AG04450 (cell line): ENCODE data around the genes SELENOM, SLC5A1, SLC5A4 and RFPL3.

DNA sequence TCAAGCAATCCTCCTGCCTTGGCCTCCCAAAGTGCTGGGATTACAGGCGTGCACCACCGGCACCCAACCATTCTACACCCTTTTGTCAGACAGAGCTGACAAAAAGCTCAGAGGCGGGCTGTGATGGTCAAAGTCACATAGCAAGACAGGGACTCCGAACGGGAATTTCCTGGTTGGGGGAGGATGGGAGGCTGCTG is 811 bp downstream of the SELENOM start:
- CAGE, long polyA plus RNA = no peak
- RRBS = no CpG with 5 or more reads among the region's 5 CpGs

DNA sequence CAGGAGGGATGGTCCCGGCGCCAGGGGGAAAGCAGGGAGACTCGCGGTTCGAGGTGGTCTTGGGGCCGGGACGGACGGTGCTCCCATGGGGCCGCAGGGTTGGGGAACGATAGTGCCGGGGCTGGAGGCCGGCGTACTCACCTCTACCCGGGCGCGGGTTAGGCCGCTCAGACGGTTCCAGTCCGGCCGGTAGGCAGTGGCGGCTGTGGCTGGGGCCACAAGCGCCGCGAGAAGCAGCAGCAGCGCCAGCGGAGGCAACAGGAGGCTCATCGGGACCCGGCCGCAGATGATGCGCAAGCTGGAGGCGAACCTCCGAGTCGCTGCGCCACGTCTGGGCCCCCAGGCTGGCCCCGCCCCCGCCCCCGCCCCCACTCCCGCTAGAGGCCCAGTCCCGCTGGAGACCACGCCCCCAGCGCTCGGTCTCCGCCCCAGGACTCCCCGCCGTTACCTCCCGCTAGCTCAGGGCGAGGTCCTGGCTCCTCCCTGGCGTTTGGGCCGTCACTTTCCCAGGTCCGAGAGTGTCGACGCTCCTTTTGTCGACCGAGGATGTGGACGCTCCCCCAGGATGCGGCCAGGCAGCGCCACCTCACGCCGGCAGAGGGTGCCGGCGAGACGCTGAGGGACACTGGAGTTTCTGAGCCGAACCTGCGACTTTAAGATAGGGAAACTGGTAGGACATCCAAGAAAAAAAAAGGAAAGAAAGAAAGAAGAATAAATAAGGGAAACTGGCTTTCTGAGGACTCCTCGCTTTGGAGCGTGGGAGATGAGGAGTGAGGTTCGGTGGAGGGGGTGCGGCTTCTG is at the start of gene SELENOM:
TSS of gene SELENOM (minus strand) at position 333 of the 801 bp plus-strand sequence.
- CAGE, long polyA plus RNA = start-site peak on the minus strand centred at position 304 of the sequence, 75 bp wide, 2,527 and 1,663 reads in 2 replicates
- RRBS = 9% methylated on average over 22 of the region's 69 CpGs

DNA sequence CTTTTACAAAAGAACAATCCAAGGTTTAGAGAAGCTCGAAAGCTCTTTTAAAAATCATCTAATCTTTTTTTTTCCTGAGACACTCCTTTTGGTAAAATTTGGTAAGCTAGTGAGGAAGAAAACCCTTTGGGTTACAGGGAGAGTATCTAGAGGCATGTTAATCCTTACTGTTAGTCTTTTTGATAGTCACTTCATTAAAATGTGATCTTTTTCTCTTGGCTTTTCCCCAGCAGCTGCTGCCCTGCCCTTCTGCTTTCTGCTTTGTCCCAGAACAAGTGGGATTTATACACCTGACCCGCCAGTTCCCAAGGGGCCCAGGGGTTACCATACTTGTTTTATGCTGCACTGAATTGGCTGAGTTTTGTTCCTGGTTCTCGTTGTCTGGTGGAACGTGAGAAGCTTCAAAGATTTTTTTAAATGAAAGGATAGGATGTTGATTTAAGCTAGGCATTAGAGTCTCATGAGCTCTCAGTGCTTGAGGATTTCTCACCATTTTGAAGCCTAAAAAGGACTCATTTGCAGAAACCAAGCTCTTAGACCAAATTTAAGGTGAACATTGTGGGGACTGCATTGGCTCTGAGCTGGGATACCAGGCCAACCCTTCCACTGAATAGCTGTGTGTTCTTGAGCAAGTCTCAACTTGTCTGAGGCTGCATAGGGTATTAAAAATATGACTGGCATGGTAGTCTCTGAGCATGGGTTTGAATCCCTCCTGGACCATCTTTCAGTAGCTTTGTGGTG is 6.5 kb downstream of the LIMK2 start:
- CAGE, long polyA plus RNA = no peak
- RRBS = no CpG with 5 or more reads among the region's 4 CpGs

DNA sequence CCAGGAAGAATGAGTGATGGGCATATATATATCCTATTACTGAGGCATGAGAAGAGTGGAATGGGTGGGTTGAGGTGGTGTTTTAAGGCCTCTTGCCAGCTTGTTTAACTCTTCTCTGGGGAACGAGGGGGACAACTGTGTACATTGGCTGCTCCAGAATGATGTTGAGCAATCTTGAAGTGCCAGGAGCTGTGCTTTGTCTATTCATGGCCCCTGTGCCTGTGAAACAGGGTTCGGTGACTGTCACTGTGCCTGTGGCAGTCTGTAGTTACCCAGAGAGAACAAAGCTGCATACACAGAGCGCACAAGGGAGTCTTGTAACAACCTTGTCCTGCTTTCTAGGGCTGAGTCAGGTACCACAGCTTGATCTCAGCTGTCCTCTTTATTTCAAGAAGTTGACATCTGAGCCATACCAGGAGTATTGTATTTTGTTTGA is 11.7 kb downstream of the LIMK2 start:
- CAGE, long polyA plus RNA = no peak
- RRBS = no CpG with 5 or more reads among the region's 3 CpGs

GRCh38 chr22:31243715-31244516 is 31.8 kb downstream of the LIMK2 start:
- CAGE, long polyA plus RNA = no peak
- RRBS = no CpG with 5 or more reads among the region's 6 CpGs

GRCh38 chr22:31288898-31289422 is 3.3 kb downstream of the PIK3IP1 start:
- CAGE, long polyA plus RNA = no peak
- RRBS = no CpG with 5 or more reads among the region's 3 CpGs

DNA sequence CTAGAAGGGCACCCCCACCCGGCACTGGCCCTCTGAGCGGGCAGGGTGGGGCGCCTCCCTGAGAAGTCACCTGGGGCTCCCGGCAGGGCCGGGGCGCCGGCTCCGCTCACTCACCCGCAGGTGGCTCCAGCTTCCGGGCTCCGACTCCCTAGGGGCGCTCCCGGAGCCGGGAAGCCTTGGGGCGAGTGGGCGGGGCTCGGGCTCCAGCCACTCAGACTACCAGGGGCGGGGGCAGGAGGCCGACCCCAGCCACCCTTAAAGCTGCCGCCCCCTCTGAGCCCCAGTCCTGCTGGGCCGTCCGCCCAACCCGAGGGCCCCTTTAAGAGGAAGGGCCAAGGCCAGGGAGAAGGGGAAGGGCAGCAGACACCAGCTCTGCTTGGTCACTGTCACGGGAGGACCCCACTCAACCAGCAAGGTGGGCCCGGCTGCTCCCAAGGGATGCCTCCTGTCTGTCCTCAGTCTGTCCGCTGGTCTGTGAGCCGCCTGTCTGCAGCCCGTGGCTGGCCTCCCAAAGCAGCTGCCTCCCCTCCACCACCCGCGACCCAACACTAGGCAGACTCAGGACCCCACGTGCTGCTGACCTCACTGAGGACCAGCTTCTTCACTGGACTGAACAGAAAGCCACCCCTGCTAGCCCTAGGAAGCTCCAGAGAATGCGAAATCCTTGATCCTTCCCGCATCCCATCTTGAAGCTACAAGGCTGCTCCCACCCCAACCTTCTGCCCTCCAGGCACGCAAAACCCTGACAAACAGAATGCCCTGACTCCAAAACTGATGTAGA is 31.1 kb downstream of the PISD start:
- CAGE, long polyA plus RNA = no peak
- RRBS = 2% methylated on average over 4 of the region's 34 CpGs

GRCh38 chr22:31635083-31635482 is 26.9 kb downstream of the PISD start:
- CAGE, long polyA plus RNA = no peak
- RRBS = no CpG with 5 or more reads among the region's 5 CpGs

DNA sequence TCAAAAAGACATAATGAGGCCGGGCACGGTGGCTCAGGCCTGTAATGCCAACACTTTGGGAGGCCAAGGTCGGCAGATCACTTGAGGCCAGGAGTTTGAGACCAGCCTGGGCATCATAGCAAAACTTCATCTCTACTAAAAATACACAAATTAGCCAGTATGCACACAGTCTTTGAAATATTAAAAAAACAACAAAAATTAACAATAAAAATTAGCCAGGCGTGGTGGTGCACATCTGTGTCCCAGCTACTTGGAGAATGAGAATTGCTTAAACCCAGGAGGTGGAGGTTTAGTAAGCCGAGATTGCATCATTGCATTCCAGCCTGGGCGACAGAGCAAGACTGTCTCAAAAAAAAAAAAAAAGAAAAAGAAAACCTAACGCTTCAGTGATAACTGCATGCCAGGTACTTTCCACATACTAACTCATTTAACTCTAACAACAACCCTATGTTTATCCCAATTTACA is 11.8 kb downstream of the PISD start:
- CAGE, long polyA plus RNA = no peak
- RRBS = no CpG with 5 or more reads among the region's 7 CpGs

- CAGE, long polyA plus RNA = no peak
- RRBS = no CpG with 5 or more reads among the region's 7 CpGs
These were observed 73.5 kb upstream of the YWHAH start for GRCh38 chr22:31870781-31871271.

GRCh38 chr22:31943729-31944180 is 580 bp upstream of the YWHAH start:
- CAGE, long polyA plus RNA = no peak
- RRBS = 3% methylated on average over 8 of the region's 26 CpGs

- CAGE, long polyA plus RNA = no peak
- RRBS = no CpG with 5 or more reads among the region's 19 CpGs
These were observed 14.1 kb downstream of the YWHAH start for GRCh38 chr22:31958180-31959168.

GRCh38 chr22:32042795-32043679 is at the start of gene SLC5A1:
TSS of gene SLC5A1 (plus strand) at chr22:32043261.
- CAGE, long polyA plus RNA = no peak
- RRBS = no CpG with 5 or more reads among the region's 35 CpGs

DNA sequence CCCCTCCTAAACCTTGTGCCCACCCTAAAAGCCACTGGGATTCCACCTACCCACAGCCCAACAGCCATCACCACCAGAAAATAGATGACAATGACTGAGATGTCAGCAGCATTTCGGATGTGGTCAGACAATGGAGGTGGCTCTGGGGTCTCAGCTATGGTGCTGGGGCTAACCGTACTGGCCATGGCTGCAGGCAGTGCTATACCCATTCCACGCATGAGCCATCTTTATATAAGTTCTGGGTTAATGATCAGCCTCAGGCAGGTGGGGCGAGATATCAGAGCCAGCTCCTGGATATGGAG is at the start of gene SLC5A4:
TSS of gene SLC5A4 (minus strand) at position 203 of the 302 bp plus-strand sequence.
- CAGE, long polyA plus RNA = no peak
- RRBS = no CpG with 5 or more reads among the region's 4 CpGs

- CAGE, long polyA plus RNA = no peak
- RRBS = no CpG with 5 or more reads among the region's 6 CpGs
These were observed 22.9 kb upstream of the RFPL3 start for GRCh38 chr22:32334812-32335118.

- CAGE, long polyA plus RNA = no peak
- RRBS = no CpG with 5 or more reads among the region's 6 CpGs
These were observed at the start of gene RFPL3 for GRCh38 chr22:32357661-32357968. TSS of gene RFPL3 (plus strand) at chr22:32357867.

DNA sequence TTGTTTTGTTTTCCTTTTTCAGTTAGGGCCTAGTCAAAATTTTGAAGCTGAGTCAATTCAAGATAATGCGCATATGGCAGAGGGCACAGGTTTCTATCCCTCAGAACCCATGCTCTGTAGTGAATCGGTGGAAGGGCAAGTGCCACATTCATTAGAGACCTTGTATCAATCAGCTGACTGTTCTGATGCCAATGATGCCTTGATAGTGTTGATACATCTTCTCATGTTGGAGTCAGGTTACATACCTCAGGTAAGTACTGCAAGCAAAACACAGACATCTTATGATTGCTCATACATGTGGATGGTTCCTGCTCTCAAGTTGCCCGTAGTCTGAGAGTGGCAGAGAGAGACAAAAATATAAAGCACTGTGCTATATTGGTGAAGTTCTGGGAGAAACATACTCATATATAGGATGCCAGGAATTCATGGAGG is 9.3 kb downstream of the FBXO7 start:
- CAGE, long polyA plus RNA = no peak
- RRBS = no CpG with 5 or more reads among the region's 3 CpGs

DNA sequence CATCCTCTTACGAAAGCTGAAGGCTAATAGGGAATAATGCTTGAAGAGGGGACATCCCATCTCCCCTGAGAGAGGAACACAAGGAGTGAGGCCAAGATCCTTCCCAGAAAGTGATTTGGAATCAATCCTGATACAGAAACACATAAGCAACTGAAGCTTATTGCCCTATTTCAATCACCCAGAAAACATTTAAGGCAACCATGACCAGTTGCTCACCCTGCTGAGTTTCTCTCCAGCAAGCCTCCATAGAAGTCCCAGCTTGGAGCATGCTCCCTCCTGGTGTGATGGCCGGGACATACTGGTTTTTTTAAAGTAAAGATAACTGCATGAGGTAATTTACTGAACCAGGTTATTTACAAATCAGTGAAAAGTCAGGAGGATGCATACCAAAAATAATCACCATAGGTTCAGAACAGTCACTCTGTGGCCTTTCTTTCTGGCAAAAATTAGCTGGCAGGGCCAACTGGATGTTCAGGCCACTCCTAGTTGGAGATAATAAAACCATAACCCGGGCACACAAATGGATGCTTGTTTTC is 80.7 kb downstream of the FBXO7 start:
- CAGE, long polyA plus RNA = no peak
- RRBS = no CpG with 5 or more reads among the region's 3 CpGs

DNA sequence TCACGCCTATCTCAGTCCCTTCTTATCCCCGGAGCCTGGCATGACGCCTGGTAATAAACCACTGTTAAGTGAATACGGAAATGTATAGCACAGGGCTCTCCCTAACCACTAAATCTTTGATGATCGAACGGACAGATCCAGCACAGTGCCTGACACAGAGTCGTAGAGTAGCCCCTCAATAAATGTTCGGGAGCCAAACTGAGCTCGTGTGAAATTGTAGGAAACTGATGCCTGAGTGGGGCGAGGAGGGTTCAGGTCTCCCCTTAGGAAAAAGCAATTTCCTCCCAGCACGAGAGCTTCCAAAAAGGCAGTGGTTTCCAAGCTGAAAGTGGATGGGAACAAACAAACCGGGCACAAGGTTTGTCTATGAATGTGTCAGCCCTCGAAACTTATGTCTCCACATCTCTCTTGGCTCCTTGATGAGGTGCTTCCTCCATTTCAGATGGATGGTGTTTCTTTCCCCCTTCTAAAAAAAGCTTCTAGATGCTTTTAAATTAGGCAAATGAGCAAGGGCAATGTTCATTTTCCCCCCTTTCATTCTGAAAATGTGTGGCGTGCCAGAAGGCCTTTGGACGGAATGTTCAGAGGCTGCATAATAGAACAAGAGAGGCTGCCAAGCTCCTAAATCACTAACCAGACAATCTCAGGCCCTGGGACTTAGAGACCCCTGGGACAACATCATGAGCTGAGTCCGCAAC is 143.6 kb downstream of the FBXO7 start:
- CAGE, long polyA plus RNA = no peak
- RRBS = no CpG with 5 or more reads among the region's 16 CpGs

GRCh38 chr22:32717691-32718374 is 83.7 kb upstream of the TIMP3 start:
- CAGE, long polyA plus RNA = no peak
- RRBS = no CpG with 5 or more reads among the region's 10 CpGs